ENCODE measurements around a stretch of chr1.

- RRBS, 2 experiments = no CpG with 5 or more reads among the region's 5 CpGs
These were observed 102.6 kb downstream of the KIF26B start for GRCh38 chr1:245257519-245257741.

- RRBS, 2 experiments = no CpG with 5 or more reads among the region's 10 CpGs
These were observed 103.5 kb downstream of the KIF26B start for GRCh38 chr1:245258157-245258740.

DNA sequence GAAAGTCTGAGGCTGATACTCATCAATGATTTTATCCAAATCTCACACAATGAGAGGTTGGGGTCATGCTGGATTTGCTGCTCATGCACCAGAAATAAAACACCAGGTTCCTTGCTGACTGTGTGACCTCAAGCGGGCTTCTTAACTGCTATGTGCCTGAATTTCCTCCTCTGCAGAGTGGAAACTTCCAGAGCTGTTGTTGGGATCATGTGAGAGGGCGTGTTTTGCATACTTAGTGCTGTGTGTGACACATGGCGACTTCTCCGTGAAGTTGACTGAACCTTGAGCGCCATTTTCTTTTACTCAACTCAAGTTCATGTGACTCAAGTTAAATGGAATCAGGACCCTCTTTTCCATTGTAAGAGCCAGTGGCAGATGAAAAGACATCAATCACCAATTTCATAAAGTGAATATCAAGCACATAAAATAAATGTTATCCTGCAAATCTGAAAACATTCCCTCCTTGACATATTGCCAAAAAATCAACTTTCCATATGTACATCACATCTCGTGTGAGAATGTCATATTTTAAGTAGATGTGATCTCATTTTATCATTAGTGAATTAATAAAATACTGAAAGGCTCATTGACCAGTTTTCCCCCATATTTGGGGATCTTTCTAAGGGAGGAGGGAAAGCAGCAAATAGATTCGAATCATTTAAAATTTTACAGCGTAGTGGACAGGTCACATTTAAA lies 224.1 kb downstream of the KIF26B start:
- RRBS, 2 experiments = no CpG with 5 or more reads among the region's 8 CpGs

- RRBS, 2 experiments = no CpG with 5 or more reads among the region's 7 CpGs
These were observed 444.0 kb downstream of the KIF26B start for GRCh38 chr1:245598786-245599109.

- RRBS, 2 experiments = no CpG with 5 or more reads among the region's 17 CpGs
These were observed 547.6 kb downstream of the KIF26B start for GRCh38 chr1:245702377-245702818.

- RRBS, 2 experiments = no CpG with 5 or more reads among the region's 3 CpGs
These were observed 656.2 kb downstream of the KIF26B start for GRCh38 chr1:245810883-245811411.

- RRBS, 2 experiments = no CpG with 5 or more reads among the region's 2 CpGs
These were observed 608.5 kb downstream of the SMYD3 start for GRCh38 chr1:245898480-245899031.

- RRBS, 2 experiments = no CpG with 5 or more reads among the region's 13 CpGs
These were observed 471.9 kb downstream of the SMYD3 start for GRCh38 chr1:246035063-246035634.

- RRBS, 2 experiments = no CpG with 5 or more reads among the region's 12 CpGs
These were observed 396.8 kb downstream of the SMYD3 start for GRCh38 chr1:246109998-246110912.

- RRBS, 2 experiments = no CpG with 5 or more reads among the region's 9 CpGs
These were observed 151.8 kb downstream of the SMYD3 start for GRCh38 chr1:246355195-246355731.

- RRBS, 2 experiments = 100% methylated on average over 1 of the region's 7 CpGs
These were observed 28.2 kb downstream of the TFB2M start for GRCh38 chr1:246537735-246538292.

DNA sequence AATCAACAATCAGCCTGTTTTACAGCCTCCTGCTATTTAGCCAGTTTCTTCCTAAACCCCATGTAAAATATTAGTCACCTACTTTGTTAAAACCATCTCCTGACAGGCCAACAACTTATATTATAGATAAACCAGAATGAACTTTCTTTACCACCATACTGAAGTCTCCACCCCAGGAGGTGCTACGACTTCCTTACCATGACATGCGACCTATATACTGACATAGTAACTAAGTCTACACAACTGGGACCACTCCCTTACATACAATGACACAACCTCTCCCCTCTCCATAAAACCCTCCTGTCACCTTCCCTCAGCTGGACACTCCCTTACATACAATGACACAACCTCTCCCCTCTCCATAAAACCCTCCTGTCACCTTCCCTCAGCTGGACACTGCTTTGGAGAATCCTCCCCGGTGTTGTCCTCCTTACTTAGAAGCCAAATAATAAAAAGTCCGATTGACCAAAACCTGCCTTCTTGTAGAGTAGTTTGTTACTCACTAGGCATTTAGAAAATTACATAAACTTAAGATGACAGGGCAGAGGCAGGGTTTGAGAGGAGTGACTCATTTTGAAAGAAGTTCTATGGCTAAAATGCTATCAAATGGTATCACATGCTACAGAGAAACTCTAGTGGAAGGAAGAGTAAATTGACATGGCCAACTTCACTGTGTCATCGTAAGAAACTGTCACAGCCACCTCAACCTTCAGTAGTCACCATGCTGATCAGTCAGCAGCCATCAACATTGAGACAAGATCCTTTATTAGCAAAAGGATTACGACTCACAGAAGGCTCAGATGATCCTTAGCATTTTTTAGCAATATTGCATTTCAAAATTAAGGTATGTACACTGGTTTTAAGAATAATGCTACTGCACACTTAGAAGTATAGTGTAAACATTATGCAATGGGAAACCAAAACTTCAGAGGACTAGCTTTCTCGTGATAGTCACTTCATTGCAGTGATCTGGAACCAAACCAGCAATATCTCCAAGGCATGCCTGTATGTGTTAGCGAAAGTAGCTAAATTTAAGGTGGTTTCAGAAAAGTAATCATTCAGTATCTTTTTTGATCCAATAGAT lies 56.5 kb downstream of the AHCTF1 start:
- RRBS, 2 experiments = no CpG with 5 or more reads among the region's 8 CpGs

GRCh38 chr1:246907426-246908056 lies 24.2 kb downstream of the AHCTF1 start:
- RRBS, 2 experiments = no CpG with 5 or more reads among the region's 1 CpG

- RRBS, 2 experiments = no CpG with 5 or more reads among the region's 19 CpGs
These were observed 878 bp upstream of the ZNF669 start for GRCh38 chr1:247104841-247105627.

- RRBS, 2 experiments = 2 to 5% methylated on average over 41 of the region's 94 CpGs
These were observed 7.9 kb upstream of the ZNF669 start for GRCh38 chr1:247111658-247112801.

GRCh38 chr1:247185023-247185905 lies 13.4 kb upstream of the ZNF124 start:
- RRBS, 2 experiments = no CpG with 5 or more reads among the region's 13 CpGs

DNA sequence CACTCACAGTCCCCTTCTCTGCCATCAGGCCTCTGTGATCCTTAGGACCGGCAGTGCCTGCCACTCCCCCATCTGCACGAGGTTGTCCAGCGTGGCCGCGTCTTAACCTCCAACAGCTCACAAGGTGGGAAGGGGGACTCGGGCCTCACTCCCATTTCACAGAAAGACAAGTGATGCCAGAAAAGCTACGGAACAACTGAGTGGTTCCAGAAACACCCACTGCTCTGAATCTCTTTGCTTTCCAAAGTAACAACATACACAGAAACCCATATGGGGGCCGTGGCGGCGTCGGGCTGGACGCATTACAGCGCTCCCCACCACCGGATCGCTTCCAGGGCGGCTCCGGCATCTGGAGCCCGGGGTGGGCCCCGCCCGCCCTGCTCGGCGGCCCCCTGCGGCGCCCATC lies 994 bp downstream of the ZNF496 start:
- RRBS, 2 experiments = under 1 to 1% methylated on average over 5 of the region's 24 CpGs

- RRBS, 2 experiments = 96 to 98% methylated on average over 4 to 7 of the region's 35 CpGs
These were observed 16.1 kb upstream of the ZNF496 start for GRCh38 chr1:247347468-247348398.

GRCh38 chr1:247424382-247425047 lies 8.5 kb downstream of the NLRP3 start:
- RRBS, 2 experiments = no CpG with 5 or more reads among the region's 19 CpGs

All from NT2/D1 (cell line).